Thyroid gland (tissue), 7 donors: ENCODE measurements around a stretch of chr18.

GRCh38 chr18:74316822-74317281 is 1.2 kb downstream of the C18orf63 start:
- PRO-cap, 2 experiments = no peak in any of the 2 experiments
- RAMPAGE, long total RNA, 5 experiments = no peak in any of the 5 experiments

GRCh38 chr18:74612442-74612936 is 14.8 kb downstream of the ZNF407 start:
- PRO-cap, 2 experiments = no peak in any of the 2 experiments
- RAMPAGE, long total RNA, 5 experiments = no peak in any of the 5 experiments

GRCh38 chr18:75070470-75071671 is 138.1 kb downstream of the PTGR3 start:
- PRO-cap, 2 experiments = peak in 2 of 2 experiments; most common plus-strand start chr18:75071024 (in 2); most common minus-strand start chr18:75070842 (in 2)
- RAMPAGE, long total RNA, 5 experiments = start-site peak on the minus strand in 4 of 5 experiments, at chr18:75070828-75071152 at its widest, 6 to 18 reads per replicate

- PRO-cap, 2 experiments = peak in 1 of 2 experiments; most common plus-strand start chr18:75168027 (in 1); most common minus-strand start chr18:75167834 (in 1)
- RAMPAGE, long total RNA, 5 experiments = no peak in any of the 5 experiments
Measured at GRCh38 chr18:75167509-75168473, 41.1 kb downstream of the PTGR3 start.

DNA sequence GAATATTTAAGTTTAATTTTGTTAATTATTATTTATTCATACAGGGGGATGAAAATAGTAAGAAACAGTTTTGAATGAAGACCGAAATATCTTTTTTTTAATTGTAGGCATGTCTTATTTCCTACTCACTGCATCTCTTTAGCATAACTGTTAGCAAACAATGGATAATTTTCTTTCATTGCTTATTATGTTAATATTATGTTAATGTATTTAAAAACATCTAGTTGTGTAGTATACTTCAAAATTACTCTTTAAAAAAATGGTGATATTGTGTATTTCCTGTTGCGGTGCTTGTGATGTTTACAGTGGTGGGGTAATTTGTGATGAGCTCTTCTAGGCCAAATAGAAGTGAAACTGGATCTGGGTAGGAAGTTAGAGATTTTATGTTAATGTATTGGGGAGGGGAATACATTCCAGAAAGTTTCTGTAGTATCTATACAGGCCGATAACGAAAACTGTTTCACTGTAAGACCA is 5.5 kb downstream of the TSHZ1 start:
- PRO-cap, 2 experiments = no peak in any of the 2 experiments
- RAMPAGE, long total RNA, 5 experiments = no peak in any of the 5 experiments

DNA sequence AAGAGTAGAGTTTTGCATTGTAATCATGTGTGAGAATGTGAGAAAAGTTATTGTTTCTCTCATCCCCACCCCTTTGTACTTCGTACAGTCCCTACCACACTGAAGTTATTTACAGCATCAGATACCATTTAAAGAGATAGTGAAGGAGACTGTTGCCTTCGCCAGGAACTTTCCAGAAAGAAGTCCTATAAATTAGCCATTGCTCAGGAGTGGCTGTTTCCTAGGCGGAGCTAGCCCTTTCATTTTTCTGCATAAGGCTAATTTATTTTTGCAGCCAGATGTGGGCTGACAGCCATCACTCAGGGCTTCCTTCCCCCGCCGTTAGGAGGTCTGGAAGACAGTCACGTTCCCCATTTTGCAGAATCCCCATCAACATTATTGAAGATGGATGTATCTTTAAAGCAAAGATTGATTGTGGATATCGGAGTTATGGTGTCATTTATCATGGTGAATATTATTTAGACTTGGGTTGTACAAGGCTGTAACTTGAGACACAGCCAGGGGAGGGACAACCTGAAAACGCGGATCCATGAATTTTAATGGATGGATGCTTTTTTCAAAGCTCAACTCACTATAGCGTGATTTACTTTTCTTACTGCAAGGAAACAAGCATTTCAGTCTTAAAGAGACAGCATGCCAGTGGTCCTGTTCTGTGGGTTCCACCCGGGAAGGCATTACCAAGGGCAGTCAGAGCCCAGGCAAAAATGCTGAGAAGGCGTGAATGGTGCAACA is 17.2 kb downstream of the TSHZ1 start:
- PRO-cap, 2 experiments = no peak in any of the 2 experiments
- RAMPAGE, long total RNA, 5 experiments = no peak in any of the 5 experiments

DNA sequence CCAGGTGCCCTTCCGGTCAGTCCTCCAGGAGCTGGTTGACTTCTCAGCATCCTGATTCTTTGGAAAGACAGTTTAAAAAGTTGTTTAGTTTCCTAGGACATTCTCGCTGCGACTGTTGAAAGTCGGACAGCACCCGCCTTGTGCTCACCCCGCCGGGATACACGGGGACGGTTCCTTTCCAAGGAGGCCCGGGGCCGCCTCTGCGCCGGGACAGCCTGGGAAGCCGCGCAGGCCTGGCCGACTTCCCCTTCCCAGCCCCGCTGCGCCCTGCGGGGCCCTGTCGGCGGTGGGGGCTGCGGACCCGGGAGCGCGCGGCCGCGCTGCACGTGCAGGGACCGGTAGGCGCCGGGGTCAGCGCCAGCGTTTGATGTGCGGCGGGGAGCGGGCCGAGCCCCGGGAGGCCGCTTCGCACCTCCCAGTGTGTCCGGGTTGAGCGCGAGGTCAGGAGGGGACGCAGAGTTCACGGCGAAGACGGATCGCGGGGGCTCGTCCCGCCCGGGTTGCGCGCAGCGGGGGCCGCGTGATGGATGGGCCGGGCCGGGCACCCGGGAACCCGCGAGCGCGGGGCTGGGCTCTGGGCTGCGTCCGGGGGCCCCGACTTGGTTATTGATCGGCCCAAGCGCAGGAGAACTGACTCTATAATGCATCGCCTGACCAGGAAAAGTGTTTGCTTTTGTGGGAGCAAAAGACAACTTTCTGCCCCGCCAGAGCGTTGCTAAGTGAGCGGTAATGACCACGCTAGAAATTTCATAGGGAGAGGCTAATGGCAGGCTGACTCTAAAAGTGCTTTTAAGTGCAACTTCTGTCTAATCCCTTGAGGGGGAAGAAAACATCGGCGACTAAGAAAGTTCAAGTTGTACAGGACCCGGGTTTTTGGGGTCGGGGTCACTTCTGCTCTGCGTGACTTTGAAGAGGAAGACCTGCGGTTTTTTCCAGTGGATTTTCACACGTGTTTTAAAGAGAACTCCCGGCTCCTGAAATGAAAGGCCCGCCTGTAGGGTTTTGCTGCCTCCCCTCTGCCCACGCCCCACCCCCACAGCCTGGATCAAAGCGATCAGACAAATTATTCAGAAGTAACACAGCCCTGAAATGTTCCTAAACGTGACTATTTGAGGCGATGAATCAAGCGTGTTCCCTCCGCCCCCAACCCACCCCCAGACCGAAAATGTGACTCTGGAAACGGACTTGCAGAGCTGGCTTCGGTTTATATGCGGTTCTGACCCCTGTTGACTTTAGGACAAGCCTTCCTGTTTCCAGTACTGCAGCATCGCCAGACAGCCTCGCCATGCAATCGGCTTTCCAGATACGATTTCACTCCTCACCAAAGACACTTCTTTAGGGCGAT is 28.3 kb upstream of the SMIM21 start:
- PRO-cap, 2 experiments = peak in 1 of 2 experiments; most common minus-strand start position 648 of the sequence (in 1)
- RAMPAGE, long total RNA, 5 experiments = start-site peak on the plus strand in 1 of 5 experiments, centred at position 519 of the sequence, 12 reads per replicate

DNA sequence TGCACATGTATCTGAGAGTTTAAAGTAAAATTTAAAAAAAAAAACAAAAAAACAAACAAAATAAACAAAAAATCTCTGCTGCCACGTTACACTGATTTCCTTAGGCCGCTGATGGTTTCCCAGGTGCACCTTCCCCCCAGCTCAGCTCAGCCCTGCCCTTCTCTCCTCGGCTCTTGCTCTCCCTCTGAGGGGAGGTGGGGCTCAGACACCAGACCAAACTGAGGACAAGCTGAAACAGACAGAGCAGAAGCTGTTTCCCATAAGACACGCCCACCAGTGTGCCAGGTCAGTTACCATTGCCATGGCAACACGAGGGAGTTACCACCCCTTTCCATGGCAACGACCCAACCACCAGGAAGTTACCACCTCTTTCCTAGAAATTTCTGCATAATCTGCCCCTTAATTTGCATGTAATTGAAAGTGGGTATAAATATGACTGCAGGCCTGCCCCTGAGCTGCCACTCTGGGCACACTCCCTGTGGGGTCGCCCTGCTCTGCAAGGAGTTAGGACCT is 120.8 kb upstream of the SMIM21 start:
- PRO-cap, 2 experiments = no peak in any of the 2 experiments
- RAMPAGE, long total RNA, 5 experiments = no peak in any of the 5 experiments

DNA sequence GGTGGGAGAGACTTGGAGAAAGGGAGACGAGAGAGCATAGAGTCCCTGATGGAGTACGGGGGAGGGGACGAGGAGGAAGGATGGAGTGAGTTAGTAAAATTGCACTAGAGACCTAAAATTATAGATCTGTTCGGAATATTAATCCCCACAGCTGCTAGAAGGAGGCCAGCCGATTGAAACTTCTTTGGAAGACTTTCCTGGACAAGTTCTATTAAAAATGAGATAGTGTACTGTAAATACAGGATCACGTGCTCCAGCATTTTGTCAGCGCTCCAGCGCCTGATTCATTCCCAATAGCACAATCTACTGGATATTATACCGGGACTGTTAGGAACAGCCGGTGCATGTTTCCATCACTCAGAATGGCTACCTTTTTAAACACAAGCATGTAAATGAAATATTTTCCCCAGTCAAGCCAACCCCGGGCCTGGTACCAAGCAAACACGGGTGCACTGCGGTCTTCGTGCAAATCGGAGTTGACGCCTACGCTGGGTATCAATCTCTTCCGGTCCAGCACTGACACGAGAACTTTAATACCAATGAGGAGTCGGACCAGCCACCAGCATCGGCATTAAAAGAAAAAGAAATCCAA is 438.2 kb downstream of the ZNF516 start:
- PRO-cap, 2 experiments = no peak in any of the 2 experiments
- RAMPAGE, long total RNA, 5 experiments = no peak in any of the 5 experiments

- PRO-cap, 2 experiments = no peak in any of the 2 experiments
- RAMPAGE, long total RNA, 5 experiments = no peak in any of the 5 experiments
Measured at GRCh38 chr18:76350501-76350813, 144.6 kb downstream of the ZNF516 start.

GRCh38 chr18:76620147-76620985 is 125.3 kb upstream of the ZNF516 start:
- PRO-cap, 2 experiments = peak in 1 of 2 experiments; most common plus-strand start chr18:76620502 (in 1); most common minus-strand start chr18:76620315 (in 1)
- RAMPAGE, long total RNA, 5 experiments = no peak in any of the 5 experiments

DNA sequence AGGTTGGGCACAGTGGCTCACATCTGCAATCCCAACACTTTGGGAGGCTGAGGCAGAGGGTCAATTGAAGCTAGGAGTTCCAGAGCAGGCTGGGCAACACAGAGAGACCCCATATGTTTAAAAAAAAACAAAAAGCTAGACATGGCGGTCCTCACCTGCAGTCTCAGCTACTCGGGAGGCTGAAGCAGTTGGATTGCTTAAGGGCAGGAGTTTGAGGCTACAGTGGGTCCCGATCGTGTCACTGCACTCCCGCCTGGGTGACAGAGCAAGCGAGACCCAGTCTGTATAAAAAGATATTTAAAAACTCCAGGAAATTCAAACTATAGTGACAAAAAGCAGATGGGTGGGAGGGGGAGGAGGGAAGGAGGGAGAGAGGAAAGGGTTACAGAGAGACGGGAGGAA is 1.0 kb upstream of the ZNF236 start:
- PRO-cap, 2 experiments = no peak in any of the 2 experiments
- RAMPAGE, long total RNA, 5 experiments = no peak in any of the 5 experiments

GRCh38 chr18:76983087-76983696 is 149.4 kb downstream of the MBP start:
- PRO-cap, 2 experiments = peak in 1 of 2 experiments; most common minus-strand start chr18:76983322 (in 1)
- RAMPAGE, long total RNA, 5 experiments = no peak in any of the 5 experiments

DNA sequence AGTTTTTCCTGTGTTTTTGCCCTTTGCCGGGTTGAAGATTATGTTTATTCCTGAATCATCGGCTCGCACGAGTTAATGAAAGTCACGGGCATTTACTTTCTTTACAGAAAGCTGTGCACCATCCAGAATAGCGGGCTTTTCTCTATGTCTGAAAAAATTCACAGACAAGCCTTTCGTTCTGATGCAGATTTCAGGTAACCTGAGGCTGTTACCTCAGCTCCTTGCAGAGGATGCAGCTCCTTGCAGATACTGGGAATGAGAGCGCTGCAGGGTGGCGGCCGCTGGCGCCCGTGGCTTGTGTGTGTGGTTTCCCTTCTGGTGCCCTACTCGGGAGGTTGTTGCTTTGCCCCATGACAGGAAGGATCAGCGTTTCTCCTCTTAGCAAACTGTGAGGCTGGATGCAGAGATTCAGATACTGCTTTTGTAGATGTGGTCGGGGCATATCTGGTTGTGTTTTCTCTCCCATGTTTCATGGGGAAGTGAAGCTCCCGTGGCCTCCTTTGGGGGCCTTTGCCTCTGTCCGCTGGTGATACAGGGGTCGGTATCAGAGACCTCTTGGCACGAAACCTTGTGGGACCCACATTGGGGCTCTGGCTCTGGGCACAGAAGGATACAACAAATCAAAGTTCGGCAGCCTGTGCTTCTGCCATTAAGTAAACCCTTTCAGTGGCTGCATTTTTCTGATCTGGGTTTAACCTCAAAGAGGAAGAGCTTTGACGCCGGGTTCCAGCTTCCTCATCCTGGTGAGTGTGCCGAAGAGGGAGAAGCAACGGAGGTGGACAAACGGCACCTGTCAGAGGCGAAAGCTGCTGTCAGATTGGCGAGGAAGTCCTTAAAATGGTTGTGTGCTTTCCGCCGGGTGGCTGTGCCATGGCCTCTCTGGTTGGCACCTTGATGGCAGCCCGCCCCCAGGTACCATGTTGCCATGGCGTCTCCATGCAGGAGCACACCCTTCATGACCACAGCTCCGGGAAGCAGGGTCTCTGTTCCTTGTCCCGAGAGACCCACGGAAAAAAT is 127.8 kb downstream of the MBP start:
- PRO-cap, 2 experiments = no peak in any of the 2 experiments
- RAMPAGE, long total RNA, 5 experiments = no peak in any of the 5 experiments

GRCh38 chr18:77070750-77071690 is 61.6 kb downstream of the MBP start:
- PRO-cap, 2 experiments = no peak in any of the 2 experiments
- RAMPAGE, long total RNA, 5 experiments = no peak in any of the 5 experiments

DNA sequence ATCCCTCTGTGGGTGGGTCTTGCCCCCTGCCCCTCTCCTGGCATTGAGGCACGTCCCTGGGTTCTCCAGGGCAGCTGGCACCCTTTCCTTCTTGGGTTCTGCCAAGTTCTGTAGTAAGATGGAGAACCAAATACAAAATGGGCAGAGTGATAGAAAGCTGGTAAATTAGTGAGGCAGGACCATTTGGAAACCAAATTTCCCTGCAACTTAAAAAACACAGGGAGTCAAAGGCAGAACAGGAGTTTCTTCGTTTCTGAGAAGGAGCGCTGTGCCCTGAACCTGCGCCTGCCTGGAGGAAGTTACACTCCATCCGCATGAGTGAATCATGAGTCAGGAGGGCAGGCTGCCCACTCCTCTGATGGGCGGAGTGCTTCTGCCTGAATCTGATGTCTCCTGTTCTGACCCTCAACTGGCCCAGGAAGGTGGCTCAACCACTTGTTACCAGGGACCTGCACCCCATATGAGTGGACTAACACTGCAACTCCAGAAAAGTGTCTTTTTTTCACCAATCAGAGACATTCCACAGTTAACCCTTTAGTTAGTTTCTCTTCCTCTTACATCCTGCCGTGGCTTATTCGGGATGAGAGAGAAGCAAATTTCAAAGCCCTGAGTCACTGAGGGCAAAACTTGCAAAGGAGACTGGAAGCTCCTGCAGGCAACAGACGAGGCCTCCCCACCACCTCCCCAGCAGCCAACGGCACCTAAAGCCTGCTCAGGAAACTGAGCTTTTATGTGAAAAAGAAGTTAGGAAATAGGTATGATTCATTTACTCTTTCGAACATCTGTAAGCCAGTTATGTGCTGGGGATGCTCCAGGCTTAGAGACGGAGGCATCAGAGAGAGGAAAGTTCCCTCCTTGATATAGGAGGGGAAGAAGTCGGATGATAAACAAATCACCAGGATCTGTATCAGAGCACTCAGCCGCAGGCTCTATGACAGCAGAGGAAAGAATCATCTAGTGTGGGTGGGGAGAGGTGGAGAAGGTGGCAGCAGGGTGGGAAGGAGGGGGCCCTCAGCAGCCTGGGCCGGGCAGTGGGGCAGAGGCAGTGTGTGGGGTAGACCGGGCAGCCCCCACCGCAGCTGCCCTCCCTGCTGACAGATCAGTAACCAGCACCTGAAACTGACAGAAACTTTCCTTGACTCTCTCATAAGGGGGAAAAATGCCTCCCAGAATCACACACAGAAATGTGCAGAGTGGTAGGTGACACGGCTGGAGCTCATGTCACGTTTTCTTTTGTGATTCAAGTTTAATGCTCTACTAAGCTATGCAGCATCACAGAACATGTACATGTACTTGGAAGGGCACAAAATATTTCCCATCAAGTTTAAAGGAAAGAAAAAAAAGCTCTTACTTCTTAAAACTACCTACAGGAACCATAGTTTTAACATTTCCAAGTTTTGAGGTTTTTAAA is 30.9 kb downstream of the MBP start:
- PRO-cap, 2 experiments = peak in 1 of 2 experiments; most common plus-strand start position 386 of the sequence (in 1); most common minus-strand start position 291 of the sequence (in 1)
- RAMPAGE, long total RNA, 5 experiments = no peak in any of the 5 experiments

DNA sequence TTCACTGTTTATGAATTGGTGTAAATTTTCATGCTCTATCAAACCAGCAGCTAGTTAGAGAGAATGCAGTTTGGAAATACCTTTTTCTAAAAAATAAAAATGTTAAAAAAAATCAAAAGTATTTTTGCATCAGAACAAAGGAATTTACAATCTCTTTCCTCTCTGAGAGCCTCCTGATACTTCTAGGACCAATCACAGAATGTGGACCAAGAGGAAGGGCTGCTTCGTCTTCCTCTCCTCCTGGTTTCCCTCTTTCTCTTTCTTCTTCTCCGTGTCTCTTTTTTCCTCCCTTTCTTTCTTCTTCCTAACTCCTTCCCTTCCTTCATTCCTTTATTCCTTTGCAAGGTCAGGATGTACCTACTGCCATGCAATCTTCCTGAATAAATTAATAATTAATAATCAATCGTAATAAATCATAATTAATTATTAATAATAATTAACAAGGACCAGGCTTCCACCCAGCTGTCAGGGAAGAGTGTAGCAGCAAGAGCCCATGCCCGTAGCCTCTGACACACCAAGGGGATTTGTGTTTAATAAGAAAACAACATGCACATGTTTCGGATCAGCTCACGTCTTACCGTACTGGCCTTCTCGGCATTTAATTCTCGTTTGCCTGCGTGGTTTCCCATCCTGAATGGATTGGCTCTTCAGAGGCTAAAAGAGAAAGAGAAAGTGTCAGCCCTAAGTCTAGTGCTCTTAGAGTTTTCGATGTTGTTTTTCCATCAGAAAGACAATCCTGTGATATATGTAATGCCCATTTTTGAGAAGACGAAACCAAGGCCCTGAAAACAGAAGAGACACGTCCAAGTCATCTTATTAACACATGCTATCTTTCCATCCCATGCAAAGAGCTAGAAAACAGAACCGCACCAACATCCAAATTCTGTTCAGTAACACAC is 27.7 kb downstream of the MBP start:
- PRO-cap, 2 experiments = peak in 1 of 2 experiments; most common minus-strand start position 611 of the sequence (in 1)
- RAMPAGE, long total RNA, 5 experiments = no peak in any of the 5 experiments

DNA sequence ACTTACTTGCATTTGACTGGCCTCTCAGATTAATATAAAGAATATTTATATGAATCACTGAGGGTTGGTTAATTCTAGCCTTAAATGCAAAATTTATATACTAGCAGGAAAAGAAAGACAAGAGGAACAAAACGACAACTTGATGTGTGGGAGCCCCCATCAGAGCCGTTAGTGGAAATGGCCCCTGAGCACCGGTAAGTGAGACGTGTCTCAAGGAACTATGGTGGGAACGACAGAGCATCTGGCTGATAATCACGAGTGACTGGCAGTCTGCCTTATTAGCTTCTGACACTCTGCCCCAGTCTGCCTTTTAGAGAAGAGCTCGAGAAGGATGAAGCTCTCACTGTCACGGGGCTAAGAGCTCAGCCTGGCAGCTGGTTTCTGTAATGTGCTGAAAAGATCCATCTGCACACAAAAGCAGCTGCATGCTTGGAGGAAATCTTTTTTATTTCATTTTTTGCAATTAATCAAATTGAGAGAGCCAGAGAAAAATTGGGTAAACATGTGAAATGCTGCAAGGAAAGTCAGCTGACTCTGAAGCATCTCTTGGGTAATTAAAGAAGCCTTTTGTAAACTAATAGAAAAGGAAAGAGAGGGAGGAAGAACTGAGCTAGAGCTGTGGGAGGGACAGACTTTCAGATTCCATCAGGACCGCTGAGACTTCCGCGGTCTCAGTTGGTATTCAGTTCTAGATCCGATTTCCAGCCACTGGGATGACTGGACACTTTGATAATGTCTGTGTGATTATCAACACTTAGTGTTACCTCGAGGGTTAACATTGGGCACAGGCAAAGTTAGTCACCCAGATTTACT is 24.5 kb downstream of the MBP start:
- PRO-cap, 2 experiments = peak in 1 of 2 experiments; most common plus-strand start position 608 of the sequence (in 1); most common minus-strand start position 419 of the sequence (in 1)
- RAMPAGE, long total RNA, 5 experiments = no peak in any of the 5 experiments

GRCh38 chr18:77123786-77124388 is 8.7 kb downstream of the MBP start:
- PRO-cap, 2 experiments = no peak in any of the 2 experiments
- RAMPAGE, long total RNA, 5 experiments = no peak in any of the 5 experiments

DNA sequence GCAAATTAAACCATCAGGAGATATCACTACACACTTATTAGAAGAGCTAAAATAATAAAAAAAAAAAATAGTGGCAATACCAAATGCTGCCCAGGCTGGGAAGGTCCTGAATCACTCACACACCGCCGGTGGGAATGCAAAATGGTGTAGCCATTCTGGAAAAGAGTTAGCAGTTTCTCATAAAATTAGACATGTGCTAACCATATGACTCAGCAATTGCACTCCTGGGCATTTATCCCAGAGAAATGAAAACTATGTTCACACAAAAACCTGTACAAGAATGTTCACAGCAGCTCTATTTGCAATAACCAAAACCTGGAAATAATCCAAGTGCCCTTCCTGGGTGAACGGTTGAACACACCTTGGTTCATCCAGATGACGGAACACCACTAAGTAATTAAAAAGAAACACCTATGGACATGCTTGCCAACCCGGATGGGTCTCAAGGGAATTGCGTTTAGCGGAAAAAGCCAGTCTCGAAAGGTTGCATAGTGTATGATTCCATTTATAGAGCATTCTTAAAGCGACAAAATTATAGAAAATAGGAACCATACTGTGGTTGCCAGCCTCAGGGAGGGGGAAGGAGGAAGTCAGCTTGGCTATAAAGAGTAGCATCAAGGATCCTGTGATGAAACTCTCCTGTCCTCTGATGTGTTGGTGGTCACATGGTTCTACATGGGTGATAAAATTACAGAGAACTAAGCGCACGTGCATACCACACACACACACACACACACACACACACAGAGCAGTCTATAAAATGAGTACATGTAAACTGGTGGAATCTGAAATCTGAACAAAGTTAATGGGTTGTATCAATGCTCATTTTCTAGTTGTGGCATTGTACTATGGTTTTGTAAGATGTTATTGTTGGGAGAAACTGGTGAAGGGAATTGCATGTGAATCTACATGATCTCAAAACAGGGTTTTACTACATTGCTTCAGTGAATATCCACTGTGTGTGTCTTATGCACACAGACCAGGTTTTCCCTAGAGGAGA is 4.5 kb downstream of the MBP start:
- PRO-cap, 2 experiments = no peak in any of the 2 experiments
- RAMPAGE, long total RNA, 5 experiments = no peak in any of the 5 experiments